Measurements from ENCODE around the gene NDN.

GRCh38 chr15:20247679-20248054 is 293.9 kb downstream of the GOLGA6L6 start:
- PRO-cap, 2 experiments, result no peak in any of the 2 experiments

GRCh38 chr15:22714334-22714970 is 72.0 kb upstream of the NIPA1 start:
- PRO-cap, 2 experiments, result no peak in any of the 2 experiments

DNA sequence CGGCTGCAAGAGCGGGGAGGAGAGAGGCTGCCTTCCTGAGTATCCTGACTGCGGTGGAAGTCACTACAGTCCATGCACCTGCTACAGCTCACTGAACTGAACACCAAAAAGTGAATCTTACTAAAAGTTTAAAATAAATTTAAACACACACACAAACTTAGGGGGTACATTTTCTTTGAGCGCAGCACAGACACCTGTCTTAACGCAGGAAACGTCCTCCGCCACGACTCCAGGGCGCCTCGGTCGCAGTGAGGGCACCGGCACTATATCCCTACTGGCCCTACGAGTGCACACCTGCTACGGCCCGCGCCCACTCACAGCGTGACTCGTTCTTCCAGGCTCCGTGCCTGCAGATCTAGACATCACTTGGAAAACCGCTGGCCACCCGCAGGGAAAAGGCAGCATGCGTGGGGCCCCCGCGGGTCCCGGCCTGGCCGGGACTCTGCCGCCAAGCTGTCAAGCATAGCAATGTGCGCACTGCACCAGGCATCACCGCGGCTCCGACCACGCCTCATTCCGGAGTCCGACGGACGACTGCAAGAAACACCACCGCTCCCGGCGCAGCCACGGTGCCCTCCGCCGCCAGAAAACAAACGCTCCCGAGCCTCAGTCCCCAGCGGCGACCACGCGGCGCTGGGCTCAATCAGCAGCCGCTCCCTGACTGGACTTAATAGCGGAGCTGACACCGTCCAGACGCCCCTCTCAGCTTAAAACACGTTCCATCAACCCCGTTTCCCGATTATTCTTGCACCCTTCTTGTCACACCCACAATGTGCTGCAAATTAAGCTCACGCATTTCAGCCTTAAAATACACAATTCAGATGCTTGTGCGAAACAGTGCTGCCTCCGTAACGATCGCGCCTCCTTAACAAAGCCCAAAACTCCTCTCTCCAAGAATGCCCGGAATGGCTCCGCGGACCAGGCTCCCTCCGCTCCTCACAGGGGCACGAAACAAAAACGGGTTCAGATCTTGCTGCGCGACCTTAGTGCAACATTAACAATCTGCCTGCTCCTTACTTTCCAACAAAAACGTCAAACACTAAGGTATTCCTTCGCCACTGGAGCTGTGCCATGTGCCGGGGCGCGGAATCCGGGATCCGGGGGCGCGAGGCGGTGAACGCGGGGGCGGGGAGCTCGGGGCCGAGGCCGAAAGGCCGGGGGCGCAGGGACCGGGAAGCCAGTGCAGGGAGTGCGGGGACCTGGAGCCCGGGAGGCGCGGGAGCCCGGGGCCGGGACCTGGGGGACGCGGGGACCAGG is 873 bp downstream of the CYFIP1 start:
- PRO-cap, 2 experiments, result peak in 2 of 2 experiments; most common plus-strand start position 514 of the sequence (in 2)

- PRO-cap, 2 experiments, result no peak in any of the 2 experiments
Measured at GRCh38 chr15:23311173-23311734, 22.7 kb downstream of the GOLGA6L26 start.

- PRO-cap, 2 experiments, result no peak in any of the 2 experiments
Measured at GRCh38 chr15:23397830-23398257, 43.3 kb downstream of the GOLGA8S start.

DNA sequence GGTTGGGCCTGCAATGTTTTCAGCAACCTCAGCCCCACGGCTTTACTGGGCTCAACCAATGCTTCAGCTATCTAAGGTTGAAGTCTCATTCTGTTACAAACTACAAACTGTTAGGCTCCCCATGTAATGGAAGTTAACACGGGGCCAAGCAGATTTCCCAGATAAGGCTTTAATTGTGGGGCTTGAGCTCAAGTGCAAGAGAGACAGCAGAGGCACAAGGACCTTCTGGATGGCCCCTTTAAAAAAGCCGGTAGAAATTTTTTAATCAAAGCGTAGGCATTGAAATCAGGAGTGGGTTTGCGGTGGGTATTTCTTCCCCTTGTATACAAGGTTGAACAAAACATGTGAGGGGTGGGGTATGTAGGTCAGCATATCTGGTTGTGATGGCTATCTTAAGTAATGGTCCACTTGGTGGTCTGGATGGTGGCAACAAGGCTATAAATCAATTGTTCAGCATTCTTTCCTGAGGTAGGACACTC is 52.7 kb upstream of the MKRN3 start:
- PRO-cap, 2 experiments, result no peak in any of the 2 experiments

DNA sequence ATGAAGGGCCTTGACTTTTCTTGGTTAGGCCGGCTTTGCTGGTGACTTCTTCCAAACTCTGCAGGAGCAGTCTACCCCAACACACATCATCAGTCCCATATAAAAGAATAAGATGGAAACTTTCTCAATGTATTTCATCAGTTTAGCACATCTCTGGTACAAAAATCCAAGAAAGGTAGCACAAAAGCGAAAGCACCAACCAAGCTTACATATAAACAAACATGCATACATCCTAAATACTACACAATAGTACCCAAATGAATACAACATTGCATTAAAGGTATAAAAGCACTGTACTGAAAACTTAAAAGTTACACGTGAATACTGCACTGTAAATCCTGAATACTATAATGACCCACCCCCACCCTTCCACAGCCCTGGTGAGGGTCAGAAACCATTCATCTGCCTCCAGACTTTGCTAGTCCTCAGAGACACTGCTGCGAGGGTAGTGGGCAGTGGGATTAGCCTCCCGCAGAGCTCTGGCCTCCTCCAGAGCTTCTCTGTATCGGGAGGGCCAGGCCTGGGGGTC is 1.2 kb downstream of the NDN start:
- PRO-cap, 2 experiments, result no peak in any of the 2 experiments

DNA sequence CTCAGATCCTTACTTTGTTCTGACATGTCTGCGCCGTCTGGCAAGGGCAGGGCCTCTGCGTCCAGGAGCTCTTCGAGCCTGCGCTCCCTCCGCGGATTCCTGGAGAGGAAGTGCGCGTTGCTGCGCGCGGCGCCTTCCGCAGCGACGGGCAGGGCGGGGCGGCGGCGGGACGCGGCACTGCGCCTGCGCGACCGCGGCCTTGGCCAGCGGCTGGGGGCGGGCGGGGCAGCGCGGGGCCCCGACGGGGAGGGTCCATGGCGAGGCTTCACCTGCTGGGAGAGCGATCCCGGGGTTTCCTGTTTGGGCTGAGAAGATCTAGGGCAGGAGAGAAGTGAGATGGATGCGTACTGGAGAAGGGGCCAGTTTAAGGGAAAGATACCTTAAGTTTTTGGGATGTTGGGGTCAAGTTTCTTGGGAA is at the start of gene NDN:
Gene NDN, minus strand, starts transcription at position 114 of the 418 bp plus-strand sequence.
- PRO-cap, 2 experiments, result peak in 2 of 2 experiments; most common plus-strand start position 212 of the sequence (in 1); most common minus-strand start position 101 of the sequence (in 2)

GRCh38 chr15:23713822-23714317 is 26.8 kb upstream of the NDN start:
- PRO-cap, 2 experiments, result no peak in any of the 2 experiments

DNA sequence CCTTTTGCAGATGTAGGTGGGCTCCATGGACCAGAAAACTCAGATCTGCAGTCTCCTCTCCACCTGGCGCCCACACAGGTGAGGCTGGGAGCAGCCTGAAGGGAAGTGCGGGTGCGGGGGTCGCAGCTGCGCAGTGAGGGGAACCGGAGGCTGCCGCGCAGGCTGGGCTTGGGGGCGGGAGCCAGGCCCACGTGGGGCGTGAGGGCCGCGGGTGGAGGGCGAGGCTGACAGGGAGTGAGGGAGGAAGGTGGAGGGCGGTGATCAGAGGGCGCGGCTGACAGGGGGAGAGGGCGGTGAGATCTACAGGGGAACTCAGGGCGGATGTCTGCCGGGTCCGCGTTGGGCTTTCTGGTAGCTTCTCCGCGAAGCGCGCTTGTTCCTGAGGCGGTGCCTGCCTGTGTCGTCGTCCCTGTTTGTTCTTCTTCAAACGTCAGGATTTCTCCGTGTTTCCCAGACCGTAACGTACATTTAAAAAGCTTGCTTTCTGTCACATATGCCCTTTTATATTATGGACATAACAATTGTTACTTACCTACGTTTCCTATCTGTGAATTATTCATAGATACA is 414.4 kb upstream of the NDN start:
- PRO-cap, 2 experiments, result no peak in any of the 2 experiments

DNA sequence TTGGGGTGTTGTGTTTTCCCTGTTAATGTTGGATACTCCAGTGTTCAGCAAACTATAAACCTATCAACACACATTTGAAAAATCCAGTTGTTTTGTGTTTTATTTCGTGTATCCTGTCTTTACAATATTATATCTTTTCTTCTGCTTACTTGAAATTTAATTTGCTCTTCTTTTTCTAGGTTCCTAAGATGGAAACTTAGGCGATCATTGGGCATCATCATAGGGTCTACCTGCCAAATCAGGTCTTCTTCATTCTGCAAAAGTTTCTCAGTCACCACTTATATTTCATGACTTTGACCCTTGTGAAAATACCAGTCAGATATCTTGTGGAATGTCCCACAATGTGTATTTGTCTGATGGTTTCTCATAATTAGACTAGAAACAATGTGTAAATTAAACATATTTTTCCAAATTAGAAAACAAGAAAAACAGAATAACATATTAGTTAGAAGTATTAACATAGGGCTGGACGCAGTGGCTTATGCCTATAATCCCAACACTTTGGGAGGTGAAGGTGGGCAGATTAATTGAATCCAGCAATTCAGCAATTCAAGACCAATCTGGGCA is 102.5 kb upstream of the SNRPN start:
- PRO-cap, 2 experiments, result peak in 1 of 2 experiments; most common minus-strand start position 280 of the sequence (in 1)

- PRO-cap, 2 experiments, result no peak in any of the 2 experiments
Measured at GRCh38 chr15:25016078-25016600, 61.4 kb downstream of the SNRPN start.

DNA sequence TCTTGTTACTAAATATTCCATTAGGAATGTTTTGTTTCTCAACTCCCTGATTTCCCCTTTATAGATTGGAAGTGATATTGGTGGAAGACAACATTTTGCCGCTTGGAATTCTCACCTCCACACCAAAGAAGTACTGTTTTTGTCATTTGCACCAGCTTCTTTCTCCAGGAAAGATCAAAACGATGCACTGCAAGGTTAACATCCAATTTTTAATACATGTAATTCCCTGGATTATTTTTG is 156.8 kb downstream of the SNRPN start:
- PRO-cap, 2 experiments, result no peak in any of the 2 experiments

DNA sequence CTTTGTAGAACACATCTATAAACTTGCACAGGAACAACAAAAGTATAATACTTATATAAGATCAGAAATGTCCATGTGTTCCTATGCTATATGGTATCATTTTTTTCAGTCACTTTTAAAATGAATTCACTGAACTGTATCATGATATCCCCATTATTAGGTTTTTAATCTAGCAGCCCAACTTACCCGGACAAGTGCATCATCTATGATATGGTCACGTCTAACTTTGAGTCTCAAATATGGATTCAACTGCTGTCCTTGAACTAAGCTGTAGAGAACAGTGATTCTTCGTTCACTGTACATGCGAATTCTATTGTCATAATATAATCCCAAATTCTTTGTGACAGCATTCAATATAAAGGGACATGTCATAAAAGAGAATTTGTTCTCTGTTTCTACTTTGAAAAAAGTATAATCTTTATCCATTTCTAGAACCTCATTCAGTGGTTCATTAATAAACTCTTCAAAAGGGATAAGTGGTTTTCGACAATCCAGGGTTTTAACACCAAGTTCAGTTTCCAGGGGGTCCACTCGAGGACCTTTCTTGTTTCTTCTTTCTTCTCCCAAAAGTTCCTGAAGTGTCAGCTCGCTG is 68.3 kb downstream of the UBE3A start:
- PRO-cap, 2 experiments, result no peak in any of the 2 experiments

DNA sequence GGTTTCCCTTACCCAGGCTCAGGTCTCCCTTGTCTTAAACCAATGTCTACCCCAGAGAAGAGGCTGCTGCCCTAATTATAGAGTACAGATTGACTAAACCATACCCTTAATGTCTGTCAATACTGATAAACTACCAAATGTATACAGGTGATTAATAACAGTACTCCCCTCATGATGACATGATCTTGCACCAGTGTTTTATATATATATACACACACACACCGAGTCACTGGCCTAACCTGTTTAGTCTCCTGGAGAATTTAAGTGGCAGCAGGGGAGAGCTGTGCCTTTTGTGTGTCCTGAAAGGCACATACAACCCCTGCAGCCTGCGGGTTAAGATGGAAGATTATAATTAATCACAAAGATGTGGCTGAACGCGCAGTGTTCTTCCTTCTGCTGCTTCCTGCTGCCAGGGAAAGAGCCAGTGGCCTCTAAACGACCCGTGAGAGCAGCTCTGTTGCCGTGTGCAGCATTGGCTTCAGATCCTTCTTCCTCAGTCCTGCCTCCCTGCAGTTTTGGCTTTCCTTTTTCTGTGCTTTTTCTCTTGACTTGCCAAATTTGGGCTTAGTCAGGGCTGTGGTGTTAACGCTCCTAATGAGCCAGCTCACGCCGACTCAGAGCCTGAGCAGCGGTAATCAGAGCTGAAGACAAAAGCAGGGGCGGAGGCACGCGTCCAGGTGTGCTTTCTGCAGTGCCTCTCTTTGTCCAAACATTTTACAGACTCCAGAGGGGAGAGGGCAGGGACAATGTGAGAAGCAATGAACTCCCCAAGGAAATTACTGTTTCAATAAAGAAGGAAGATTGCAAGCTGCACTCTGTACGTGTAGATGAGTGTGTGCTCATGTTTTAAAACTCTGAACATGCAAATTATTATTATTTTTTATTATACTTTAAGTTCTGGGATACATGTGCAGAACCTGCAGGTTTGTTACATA is 42.6 kb upstream of the UBE3A start:
- PRO-cap, 2 experiments, result no peak in any of the 2 experiments

DNA sequence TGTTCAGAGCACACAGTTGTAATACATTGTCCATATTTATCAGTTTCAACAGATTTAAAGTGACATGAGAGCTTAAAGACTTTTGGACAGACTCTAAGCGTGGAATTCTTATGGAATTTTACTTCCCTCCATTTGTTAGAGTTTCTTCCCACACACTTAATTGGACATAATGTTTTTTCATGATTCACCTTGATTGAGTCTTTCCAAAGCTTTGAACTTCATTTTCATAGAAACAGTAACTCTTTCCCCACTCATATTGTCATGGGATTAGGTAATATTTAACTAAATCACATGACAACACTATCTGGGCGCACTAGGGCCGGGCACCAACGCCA is 193.0 kb upstream of the UBE3A start:
- PRO-cap, 2 experiments, result no peak in any of the 2 experiments

GRCh38 chr15:25788261-25788464 is 75.0 kb downstream of the ATP10A start:
- PRO-cap, 2 experiments, result no peak in any of the 2 experiments

GRCh38 chr15:25846173-25846877 is 16.8 kb downstream of the ATP10A start:
- PRO-cap, 2 experiments, result no peak in any of the 2 experiments

- PRO-cap, 2 experiments, result peak in 2 of 2 experiments; most common plus-strand start chr15:26082462 (in 1); most common minus-strand start chr15:26082311 (in 1)
Measured at GRCh38 chr15:26082043-26083086, 219.2 kb upstream of the ATP10A start.

DNA sequence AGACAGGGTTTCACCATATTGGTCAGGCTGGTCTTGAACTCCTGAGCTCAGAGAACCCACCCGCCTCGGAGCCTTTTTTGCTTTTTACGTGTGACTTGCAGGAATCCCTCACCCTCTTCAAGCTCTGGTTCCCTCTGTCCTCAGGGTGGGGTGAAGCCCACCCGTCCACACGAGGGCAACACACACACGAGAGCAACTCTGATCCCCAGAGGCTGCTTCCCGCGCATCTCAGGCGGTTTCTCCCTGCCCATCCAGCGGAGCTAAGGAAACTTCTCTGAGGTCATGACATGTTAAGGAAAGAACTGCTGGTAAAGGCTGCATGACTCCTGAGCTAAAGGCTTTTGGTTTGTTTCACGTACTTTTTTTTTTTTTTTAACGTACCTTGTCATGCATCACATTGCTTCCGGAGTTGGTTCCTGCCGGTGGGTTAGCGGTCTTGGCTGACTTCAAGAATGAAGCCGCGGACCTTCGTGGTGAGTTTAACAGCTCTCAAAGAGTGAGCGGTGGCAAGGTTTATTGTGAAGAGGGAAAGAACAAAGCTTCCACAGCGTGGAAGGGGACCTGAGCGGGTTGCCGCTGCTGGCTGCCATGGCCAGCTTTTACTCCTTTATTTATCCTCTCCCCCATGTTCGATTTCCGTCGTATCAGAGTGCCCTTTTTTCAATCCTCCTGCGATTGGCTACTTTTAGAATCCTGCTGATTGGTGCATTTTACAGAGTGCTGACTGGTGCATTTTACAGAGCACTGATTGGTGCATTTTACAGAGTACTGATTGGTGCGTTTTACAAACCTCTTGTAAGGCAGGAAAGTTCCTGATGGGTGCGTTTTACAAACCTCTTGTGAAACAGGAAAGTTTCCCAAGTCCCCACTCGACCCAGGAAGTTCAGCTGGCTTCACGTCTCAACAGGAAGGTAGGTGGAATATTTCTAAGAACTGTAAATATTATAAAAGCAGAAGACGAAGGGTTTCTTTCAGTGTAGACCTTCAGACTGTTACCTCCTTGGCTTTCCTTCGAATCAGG is 381.5 kb upstream of the ATP10A start:
- PRO-cap, 2 experiments, result no peak in any of the 2 experiments